AG09319 (cell line): ENCODE measurements around a stretch of chr17.

GRCh38 chr17:69485072-69485644, 70.7 kb downstream of the MAP2K6 start:
- RRBS: no CpG with 5 or more reads among the region's 3 CpGs

- RRBS: no CpG with 5 or more reads among the region's 3 CpGs
These were observed 160.9 kb downstream of the MAP2K6 start for GRCh38 chr17:69575360-69575853.

- RRBS: no CpG with 5 or more reads among the region's 4 CpGs
These were observed 791 bp upstream of the KCNJ16 start for GRCh38 chr17:70074232-70074636.

- RRBS: no CpG with 5 or more reads among the region's 4 CpGs
These were observed 4.2 kb downstream of the KCNJ2 start for GRCh38 chr17:70173561-70173943.

- RRBS: no CpG with 5 or more reads among the region's 3 CpGs
These were observed 71.4 kb downstream of the SOX9 start for GRCh38 chr17:72192258-72192595.

DNA sequence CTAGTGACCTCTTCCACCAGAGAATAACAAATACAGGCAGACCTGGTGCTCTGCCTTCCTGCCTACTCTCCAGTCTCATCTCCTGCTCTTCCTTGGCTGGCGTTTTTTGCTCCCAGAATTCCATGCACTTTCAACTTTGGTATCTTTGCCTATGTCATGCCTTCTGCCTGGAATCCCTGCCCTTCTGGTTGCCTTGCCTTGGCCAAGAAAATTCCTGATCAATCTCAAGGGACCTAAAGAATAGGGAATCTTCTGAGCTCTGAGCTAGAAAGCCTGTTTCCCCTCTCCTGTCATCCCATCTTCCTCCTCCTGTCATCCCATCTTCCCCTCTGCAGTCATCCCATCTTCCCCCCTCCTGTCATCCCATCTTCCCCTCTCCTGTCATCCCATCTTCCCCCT, 216.4 kb downstream of the SOX9 start:
- RRBS: no CpG with 5 or more reads among the region's 1 CpG

- RRBS: no CpG with 5 or more reads among the region's 8 CpGs
These were observed 286.6 kb downstream of the SOX9 start for GRCh38 chr17:72407231-72408016.

DNA sequence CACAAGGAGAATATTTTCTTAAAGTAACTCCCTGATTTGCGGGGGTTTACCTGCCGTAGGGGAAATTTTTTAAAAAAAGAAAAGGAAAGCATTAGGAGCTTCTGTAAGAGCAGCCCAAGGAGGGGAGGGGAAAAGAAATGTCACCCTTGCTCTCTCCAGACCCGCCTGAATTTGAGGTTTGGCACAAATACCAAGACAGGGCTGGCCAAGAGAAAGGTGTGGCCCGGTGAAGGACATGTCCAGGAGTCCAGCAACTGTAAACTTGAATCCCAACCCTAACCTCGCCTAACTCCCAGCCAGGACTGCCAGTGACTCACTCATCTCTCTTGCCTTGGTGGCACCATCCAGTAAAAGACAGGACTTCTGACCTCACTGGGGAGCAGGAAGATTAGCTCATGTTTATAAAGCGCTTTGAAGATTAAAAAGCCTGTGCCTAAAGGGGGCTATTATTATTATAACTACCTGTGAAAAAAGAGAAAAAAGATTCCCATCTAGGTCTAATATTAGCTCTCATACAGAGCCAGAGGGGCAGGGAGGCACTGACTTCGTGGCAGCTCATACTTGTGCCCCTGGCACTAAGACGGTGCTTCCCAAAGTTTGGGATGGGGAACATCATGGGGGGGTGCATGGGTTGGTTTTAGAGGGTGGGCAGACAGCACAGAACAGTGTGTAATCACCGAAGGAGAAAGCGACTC, 335.3 kb downstream of the SOX9 start:
- RRBS: no CpG with 5 or more reads among the region's 10 CpGs

DNA sequence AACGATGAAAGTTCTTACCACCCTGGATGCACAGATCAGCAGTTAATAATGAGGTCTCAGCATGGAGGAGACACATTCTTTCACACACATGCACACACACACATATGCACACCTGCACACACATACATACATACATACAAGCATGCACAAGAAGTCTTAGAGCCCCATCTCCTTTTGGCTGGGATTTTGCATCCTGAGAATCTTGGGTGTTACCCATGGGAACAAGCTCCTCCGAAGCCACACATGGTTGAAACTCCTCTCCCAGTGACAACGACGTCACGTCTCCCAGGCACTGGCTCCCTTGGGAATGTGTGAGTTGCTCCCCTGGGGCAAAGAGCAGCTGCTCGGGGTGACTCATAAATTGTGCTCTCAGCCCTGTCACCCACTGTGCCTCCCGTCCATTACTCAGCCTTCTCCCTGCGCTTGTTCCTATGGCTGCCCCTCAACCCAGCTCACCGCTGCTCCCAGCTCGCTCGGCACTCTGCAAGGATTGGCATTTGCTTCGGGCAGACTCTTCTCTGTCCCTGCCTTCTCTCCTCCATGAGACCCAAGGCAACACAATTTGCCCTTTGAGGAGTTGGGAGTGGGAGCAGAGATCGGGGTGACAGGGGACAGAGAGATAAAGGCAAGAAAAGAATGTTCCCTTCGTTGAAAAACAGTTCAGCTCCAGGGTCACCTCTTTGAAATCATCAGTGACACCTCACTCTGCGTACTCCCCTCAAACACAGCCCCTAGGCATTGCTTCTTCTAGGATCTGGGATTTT, 344.7 kb downstream of the SOX9 start:
- RRBS: no CpG with 5 or more reads among the region's 15 CpGs

DNA sequence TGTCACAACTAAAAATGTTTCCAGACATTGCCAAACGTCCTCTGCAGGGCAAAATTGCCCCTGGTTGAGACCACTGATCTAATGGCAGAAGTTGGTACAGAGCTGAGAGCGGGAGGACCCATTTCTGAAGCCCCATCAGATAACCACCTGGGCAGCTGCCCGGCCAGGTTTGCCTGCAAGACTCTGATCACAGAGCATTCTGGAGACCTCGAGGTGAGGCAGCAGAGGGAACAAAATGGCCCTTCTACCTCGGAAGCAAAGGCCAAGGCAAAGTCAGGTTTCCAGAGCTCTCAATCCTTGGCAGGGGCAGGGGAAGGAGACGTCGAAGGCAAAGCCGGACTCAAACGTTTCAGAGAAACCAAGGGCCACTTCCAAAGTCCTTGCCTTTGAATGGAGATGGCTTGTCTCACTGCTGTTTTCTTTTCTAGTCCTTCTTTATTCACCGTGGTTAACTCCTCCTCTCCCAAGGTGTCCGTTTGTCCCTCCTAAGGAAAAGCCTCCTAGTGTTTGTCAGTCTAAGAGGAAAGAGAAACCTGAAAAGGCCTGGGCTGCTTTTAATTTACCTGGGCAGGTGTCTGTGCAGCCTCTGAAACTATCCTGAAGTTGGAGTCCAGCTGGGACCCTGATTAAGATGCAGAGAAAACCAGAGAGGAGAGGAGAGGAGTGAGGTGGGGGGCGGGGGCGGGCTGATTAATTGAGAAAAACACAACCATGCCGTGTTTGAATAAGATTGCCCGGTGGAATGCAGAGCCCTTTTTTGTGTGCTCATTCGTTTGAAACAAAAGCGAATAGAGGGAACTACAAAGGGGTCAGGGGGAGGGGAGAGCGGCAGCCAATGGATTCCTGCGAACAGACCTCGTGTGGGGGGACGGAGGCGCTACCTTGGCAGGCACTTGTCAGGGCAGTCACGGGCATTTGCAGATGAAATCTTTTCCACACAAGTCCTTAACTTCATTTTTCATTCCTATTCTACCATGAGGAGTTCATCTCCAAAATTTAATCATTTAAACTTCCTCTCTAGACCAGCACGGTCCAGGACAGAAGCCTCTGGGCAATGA, 355.5 kb downstream of the SOX9 start:
- RRBS: no CpG with 5 or more reads among the region's 24 CpGs

DNA sequence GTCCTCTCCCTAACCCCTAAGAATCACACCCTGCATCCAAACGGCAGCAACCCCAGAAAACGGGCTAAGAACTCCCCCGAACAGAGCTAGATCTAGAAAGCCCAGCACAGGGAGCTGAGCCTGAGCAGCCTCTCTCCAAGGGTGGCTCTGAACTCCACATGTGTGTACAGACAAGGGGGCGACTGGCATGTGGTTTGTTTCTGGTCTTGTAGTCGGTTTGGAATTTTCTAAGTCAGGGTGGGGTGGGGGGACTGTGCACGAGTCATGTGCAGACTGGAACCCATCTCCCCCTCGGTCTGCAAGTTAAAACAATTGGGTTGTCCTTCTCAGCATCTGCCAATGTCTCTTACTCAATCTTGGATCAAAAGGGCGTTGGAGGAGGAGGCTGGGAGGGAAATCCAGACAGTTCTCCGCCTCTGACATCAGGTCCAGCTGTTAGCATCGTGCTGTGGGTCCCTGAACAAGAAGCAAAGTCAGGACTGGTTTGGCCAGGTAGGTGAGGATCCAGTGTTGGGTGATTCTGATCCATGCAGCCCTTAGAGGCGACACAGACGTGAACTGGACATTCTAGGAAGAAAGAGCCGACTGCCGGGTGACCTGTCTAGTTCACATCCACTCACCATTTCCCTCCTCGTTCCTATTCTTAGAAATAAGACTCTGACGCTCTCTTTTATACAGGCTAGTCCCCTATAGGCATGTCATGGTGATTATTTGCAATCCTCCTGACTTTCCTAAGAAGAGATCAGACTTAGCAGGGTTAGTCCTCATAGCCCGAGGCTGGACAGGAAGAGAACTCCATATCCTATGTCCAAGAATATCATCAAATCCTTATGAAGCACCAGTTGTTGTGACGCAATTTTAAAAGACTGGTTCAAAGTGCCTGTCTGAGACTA, 381.9 kb downstream of the SOX9 start:
- RRBS: no CpG with 5 or more reads among the region's 18 CpGs

DNA sequence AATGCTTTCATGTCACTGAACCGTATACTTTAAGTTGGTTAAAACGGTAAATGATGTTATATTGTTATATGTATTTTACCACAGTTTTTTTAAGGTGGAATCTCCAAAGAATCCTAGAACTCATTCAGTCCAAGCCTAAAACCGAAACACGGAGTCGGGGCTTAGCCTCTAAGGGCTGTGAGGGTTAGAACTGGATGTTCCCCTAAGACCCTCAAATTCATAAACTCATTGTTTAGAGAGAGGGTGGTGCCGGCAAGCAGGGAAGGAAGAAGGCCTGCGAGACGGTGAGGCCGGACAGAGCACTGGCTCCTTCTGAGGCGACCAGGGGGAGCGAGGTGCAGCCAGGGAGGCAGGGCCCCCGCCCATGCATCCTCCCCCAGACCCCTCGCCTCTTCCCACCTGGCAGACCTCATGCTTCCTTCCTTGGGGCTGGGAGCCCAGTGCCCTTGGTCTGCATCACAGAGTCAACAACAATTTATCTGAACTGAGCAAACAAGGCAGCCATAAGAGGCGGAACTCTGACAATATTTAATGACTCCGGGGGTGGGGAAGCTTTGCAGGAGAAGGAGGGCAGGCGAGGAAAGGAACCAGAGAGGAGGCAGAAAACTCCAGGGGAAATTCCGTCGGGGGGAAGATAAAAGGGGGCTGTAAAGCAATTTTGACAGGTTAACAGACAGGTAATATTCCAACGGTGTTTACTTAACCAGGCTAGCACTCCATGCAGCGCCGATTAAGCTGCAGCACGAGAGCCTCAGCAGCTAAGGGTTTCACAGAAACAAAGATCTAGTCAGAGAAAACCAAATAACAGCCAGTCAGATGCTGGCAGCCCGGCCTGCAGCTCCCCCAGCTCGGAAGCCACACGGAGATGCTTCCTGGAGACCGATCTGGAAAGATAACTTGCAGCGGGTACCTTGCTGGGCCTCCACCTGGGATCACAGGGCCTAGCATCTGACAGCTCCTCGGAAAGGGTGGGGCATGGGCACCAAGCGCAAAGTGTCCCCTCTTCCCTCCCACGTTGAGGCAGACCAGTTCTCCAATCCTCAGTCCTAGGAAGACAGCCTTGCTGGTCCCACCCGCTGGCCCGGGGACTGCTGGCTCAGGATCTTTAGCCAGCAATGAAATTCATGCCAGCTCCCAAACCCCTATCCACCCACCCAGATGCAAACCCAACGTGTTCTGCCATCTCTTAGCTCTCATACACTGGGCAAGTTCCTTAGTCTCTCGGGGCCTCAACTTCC, 398.1 kb downstream of the SOX9 start:
- RRBS: no CpG with 5 or more reads among the region's 34 CpGs

- RRBS: no CpG with 5 or more reads among the region's 15 CpGs
These were observed 123.7 kb downstream of the SLC39A11 start for GRCh38 chr17:72968674-72969299.

- RRBS: no CpG with 5 or more reads among the region's 28 CpGs
These were observed 115.2 kb downstream of the SLC39A11 start for GRCh38 chr17:72976777-72978168.

- RRBS: no CpG with 5 or more reads among the region's 8 CpGs
These were observed 1.4 kb upstream of the COG1 start for GRCh38 chr17:73191514-73191837.

- RRBS: no CpG with 5 or more reads among the region's 8 CpGs
These were observed 10.5 kb downstream of the COG1 start for GRCh38 chr17:73203187-73203913.

DNA sequence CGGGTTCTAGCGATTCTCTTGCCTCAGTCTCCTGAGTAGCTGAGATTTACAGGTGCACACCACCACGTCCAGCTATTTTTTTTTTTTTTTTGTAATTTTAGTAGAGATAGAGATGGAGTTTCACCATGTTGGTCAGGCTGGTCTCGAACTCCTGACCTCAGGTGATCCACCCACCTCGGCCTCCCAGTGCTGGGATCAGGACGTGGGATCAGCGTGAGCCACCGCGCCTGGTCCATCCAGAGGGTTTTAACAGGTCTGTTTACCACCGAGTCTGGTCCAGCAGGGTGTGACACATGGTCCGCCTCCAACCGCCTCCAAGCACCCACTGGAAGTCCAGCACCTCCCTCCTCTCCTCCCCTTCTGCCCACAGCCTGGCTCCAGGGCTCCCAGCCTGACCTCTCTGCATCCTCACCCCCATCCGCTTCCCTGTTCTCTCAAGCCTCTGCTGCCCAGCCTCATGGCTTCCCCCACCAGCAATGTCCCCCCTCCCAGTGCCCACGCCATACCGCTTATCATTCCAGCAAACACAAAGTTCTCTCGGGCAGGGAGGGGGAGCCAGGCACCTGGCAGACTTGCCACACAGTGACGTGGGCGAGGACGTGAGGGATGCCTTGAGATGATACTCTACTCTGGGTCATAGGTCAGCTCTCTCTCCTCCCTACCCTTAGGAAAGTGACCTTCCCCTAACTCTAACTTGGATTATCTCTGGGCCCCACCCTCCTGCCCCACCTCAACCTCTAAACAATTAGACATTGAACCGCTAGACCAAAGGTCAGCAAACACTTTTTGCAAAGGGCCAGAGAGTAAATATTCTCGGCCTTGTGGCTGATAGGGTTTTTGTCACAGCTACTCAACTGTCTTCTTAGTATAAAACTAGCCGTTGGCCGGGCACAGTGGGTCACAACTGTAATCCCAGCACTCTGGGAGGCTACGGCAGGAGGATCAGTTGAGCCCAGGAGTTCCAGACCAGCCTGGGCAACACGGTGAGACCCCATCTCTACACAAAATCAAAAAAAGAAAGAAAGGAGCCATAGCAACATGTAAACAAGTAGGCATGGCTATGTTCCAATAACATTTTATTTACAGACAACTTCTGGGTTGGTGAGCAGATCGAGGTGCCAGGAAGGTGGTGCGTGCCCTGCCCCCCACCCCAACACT, 23.1 kb downstream of the CDC42EP4 start:
- RRBS: no CpG with 5 or more reads among the region's 27 CpGs

DNA sequence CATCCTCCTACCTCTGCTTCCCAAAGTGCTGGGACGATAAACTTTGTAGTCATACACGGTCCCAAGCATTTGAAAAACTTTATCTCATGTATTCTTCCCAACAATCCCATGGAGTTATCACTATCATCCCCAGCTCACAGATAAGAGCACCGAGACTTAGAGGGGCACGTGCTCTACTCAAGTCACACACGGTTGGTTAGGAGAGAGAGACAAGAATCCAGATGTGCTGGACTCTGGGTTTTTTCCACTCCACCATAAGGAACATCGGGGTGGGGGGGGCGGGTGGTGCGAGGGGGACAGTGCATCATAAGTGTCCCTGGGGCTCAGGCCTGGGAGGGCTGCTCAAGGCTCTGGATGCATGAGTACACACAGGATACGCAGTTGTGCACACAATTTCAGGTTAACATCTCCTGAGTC, 7.4 kb downstream of the CDC42EP4 start:
- RRBS: no CpG with 5 or more reads among the region's 9 CpGs

GRCh38 chr17:73307976-73308867, 3.6 kb downstream of the CDC42EP4 start:
- RRBS: no CpG with 5 or more reads among the region's 27 CpGs

DNA sequence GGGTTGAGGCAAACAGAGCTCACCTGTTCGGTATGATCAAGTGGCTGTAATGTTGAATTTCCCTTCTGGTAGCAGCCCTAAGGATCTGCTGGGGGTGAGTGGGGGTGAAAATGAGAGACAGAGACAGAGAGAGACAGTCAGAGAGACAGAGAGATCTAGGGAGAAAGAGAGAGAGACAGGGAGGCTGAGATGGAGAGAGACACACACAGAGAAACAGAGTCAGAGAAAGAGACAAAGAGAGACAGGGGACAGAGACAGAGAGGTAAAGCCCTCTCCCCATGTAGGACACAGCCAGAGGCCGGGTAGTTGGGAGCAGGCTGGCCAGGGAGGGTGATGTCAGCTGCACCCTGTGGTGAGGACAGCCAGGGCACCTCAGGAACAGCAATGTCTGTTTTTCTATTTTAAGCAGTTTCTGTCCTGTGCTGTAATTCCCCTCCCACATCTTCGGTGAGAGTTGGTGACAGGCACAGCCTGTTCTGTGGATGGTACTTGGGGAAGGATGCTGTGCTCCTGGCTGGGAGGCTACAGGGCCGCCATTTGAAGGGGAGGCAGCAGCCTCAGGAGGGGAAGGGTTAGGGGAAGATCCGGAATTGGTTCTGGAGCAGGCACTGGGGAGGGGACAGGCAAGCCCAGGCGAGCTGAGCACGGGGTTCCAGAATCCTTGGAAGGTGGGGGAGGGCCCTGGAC, 163.6 kb downstream of the SDK2 start:
- RRBS: no CpG with 5 or more reads among the region's 7 CpGs